Mesangial cell (primary cell): Measurements from ENCODE around the genes CISH and TNNC1.

DNA sequence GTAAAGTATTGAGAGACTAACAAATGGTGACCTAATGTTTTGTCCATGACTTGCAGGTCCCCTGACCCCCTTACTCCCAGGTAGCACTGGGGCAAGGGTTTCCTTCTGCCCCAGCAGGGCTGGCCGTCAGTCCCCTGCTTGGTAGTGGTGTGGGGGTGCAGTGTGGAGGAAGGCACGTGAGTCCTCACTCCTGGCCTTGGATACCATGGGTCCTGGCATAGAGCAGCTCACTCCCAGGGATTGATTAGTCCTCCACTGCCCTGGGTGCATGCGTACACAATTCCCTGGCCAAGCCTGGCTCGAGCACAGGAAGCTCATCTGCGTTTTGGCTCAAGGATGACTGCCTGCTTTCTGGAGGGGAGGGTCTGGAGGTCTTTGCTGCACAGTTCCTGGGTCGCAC lies 11.3 kb downstream of the HEMK1 start:
- RAMPAGE, long total RNA, result no peak

DNA sequence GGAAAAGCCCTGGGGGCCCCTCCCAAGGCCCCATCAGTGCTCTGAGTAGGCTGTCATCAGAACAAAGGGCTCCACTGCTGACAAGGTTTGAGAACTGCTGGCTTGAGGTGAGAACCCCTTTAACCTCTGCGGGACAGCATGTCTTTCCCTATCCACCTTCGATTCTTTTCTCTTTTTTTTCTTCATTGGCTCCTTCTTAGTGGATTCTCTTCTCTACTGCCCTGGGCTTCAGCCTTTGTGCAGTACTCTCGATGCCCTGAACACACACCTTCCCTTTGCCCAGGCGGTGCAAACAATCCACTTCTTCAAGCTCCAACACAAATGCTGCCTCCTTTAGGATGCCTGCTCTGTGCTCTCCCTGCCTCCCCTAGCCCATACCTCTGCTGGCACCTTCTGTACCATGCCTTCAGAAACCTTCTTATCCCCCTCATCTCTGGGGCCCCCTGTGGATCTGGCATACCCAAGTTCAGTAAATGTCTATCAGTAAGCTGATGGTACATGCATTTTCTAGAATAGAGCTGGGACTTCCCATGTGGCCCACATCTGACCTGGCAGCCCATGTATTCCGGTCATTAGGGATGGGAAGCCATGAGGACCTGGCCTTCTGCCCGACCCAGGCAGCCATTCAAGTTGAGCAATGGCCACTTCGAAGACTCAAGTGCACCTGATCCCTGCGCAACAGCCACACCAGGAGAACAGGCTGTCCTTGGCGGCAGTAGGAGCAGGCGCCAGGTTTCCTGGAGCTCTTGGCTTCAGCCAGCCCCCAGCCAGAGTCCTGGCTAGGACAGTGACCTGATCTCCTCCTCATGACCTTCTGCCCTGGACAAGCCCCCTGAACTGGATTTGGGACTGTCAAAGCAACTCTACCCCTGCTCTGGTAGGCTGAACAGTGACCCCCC lies 14.4 kb downstream of the HEMK1 start:
- RAMPAGE, long total RNA, result no peak

- RAMPAGE, long total RNA, result start-site peak on the minus strand at chr3:50611767-50611820, 36 reads
Observed at GRCh38 chr3:50611462-50612418, at the start of gene CISH. Gene CISH, minus strand, starts transcription at chr3:50611774.

- RAMPAGE, long total RNA, result no peak
Observed at GRCh38 chr3:51671715-51672407, 809 bp downstream of the TEX264 start.

DNA sequence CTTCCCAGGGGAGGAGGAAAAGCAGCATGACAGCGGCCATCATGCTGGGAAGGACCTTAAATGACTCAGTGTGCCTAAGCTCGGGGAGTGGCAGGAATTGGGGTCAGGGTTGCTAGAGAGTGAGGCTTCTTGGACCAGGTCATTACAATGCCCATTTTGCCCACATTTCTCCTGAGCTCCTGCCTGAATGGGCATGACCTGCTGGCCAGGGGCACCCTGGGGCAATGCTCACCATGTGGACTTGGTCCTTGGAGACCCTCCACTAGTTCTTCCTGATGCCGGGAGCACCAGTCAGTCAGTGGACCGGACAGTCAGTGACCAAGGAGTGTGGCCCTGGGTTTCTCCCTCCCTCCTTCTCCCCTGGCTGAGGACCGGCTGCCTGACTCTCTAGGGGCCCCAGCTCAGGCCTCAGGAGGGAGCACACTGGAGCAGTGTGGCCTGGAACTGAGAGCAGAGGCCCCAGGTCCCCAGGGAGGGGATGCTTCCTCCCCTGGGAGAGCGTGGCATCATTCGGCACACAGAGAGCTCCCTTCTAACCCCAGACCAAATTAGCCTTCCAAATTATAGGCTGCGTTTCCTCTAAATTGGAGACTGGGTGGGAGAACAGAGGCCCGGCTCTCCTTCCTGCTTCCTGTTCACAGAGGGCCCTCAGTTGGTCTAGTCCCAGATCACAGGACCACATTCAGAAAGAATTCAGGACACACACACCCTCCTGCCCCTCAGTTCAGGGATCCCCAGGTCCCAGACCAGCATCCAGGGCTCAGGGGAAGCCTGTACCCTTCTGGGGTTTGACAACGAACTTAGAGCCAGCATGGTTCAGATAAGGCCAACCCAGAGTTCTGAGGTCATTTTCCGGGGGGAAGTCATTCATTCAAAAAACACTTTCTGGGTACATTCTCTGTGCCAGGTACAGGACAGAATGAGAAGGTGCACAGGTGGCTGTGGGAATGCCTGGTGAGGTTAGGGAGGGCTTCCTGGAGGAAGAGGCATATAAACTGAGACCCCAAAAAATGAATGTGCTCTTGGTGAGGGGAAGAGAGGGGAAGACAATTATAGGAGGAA lies 28.2 kb upstream of the RPL29 start:
- RAMPAGE, long total RNA, result no peak

- RAMPAGE, long total RNA, result no peak
Observed at GRCh38 chr3:52178095-52178616, 19.8 kb upstream of the ALAS1 start.

DNA sequence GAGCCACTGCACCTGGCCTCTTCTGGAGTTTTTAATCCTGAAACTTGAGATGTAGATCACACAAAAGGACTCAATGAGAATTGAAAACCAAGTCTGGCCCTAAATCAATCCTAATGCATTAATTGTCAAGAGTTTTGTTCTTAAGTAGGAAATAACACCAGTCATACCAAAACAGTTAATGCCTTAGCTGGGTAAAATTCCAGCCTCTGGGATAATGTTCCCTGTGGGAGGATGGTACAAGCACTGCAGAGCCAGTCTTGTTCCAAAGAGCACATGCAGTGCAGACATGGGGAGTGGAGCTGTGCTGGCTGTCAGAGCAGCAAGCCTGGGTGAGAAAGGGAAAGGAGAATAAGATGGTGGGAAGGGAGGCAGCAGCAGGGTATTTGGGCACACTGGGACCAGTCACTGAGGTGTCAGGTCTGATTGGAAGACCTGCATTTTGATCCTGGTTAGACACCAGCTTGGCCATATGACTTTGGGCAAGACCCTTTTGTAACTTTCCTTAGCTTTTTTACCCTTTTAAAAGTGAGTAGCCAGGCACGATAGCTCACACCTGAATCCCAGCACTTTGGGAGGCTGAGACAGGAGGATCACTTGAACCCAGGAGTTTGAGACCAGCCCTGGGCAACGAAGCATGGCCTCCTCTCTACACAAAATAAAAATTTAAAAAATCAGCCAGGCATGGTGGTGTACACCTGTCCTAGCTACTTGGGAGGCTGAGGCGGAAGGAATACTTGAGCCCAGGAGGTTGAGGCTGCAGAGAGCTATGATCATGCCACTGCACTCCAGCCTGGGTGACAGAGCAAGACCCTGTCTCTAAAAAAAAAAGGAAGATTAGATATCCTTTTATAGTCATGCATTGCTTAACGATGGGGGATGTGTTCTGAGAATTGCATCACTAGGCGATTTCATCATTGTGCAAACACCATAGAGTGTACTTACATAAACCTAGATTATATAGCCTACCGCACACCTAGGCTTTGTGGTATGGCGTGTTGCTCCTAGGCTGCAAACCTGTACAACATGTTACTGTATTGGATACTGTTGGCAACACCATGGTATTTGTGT lies 12.3 kb downstream of the ALAS1 start:
- RAMPAGE, long total RNA, result no peak

- RAMPAGE, long total RNA, result no peak
Observed at GRCh38 chr3:52211183-52211786, 13.3 kb downstream of the ALAS1 start.

DNA sequence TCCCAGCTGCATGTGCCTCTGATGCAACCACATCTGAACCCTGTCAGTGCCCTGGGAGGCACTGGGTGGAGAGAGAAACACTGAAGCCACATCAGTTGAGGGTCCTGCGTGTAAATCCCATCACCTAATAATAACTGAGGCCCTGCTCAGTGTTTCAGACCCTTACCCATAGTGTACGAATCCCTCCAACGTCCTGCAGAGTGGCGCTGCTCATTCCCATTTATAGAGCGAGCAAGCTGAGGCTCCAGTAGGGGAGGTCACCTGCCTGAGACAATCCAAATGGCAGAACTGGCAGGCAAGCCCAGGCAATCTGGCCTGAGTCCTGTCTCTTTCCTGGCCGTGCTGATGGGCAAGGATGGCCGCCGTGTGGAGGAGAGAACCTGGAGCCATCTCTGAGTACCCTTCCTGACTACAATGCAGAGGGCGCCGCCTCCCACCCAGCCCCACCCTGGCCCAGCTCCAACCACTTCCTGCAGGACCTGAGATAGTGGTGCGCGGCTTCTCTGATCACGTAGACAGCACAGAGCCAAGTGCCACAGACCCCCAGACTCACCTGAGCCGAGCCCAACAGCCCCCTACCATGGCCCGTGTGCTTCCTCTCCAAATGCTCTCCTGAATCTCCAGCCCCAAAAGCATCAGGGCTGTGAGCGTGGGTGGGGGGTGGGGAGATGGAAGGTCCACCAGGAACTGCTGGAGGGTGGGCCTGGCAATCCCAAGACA lies 7.0 kb downstream of the TLR9 start:
- RAMPAGE, long total RNA, result no peak

- RAMPAGE, long total RNA, result no peak
Observed at GRCh38 chr3:52240016-52240860, 1.3 kb upstream of the TWF2 start.

DNA sequence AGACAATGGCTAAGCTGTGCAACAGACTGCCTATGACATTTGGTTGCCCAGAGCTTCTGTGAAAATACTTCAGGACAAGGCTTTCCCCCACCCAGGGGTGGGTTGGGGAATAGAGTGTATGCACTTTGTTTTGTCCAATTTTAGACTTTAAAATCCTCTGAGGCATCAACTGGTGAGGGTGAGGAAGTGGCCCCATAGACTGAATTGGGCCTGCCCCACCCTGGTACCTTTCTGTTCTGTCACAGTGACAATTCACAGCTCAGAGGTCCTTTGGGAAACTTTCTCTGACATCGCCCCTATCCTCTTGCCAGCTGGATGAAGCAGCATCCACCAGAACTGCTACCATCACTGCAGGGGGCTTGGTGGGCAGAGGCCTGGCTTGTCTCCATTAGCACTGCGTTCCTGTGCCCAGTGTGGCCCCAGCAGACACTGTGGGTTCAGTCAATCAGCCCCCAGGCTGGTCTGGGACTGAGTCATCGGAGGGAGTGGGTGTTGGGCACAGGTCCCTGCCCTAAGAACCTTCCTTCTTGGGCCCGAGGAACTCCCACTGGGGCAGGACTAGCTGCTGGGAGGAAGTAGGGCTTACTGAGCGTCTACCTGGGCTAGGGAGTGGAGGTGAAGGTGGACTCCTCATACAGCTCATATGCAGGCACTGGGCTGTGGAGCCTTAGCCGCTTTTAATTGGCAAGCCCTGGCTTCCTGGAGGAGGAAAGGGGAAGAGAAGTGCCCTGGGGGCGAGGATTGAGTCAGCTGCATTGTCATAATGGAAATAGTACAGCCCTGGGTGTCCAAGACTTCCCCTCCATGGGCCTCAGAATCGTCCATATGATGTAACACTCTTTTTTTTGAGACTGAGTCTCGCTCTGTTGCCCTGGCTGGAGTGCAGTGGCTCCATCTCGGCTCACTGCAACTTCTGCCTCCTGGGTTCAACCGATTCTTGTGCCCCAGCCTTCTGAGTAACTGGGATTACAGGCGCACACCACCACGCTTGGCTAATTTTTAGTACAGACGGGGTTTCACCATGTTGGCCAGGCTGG lies 1.5 kb upstream of the PPM1M start:
- RAMPAGE, long total RNA, result no peak

DNA sequence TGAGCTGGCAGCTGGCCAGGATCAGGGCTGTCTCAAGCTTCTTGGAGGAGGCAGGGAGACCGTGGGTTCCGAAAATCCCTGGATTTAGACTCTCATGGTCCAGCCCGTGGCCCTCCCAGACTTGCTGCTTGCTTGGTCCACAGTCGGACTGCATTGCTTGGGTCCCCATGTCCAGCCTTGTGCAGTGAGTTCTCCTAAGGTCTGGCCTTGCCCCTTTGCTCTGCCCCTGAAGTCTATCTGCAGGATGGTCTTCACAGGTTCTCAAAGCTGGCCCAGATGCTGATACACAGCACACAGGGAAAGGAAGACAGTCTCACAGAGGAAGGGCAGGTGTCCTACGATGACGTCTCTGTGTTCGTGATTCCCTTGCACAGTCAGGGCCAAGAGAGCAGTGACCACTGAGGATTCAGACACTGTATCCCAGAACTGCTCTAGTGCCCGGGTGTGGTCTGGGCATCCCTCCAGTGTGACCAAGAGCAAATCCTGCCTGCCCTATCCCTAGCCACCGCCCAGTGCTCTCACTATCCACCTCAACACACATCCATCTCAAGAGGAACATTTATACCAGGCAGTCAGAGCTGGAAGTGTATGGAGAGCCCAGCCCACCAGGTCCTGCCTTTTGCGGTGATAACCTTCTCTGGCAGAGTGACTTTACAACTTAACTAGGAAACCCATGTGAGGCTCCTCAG lies 4.0 kb downstream of the PPM1M start:
- RAMPAGE, long total RNA, result no peak

DNA sequence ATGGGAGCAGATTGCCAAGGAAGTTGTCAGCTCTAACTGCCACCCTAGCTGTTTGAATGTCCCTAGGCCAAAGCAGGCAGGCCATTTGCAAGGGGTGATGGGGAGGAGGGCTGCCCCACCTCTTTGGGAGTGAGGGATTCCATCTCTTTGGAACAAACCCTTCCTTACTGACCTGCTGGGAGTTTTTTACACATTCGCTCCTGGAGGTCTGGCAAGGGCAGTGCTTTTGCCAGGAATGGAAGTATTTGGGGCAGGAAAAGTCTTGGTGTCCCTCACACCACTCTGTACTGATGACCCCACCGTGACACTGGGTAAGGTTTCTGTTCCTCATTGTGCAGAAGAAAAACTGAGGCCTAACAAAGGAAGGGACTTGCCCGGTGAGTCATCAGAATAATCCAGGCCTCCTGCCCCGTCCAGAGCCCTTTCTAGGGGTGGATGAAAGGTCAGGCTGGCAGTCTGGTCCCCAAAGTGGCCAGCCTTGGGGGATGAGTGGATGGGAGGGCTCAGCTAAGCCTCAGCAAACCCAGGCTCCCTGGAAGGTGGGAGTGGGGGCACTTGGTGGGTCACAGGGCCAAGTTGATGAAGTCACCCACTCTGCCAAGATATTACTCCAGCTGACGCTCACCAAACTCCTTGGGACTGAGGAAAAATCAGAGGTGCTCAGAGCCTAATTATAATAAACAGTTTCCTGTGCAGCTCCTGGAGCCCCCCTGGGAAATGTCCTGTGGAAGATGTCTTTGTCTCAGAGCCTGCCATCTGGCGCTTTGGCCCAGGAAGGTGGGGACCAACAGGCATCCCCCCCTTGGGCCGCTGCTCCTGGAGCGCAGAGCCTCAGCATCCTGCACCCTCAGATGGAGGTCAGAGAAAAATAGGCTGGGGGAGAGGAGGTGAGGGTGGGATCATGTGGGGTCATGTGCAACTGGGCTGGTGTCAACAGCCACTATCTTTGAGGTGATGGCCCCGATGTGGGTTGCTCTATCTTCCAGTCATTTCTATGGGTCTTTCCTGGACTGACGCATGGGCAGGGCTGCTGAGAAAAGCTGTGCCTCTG lies 2.2 kb upstream of the DNAH1 start:
- RAMPAGE, long total RNA, result no peak

- RAMPAGE, long total RNA, result no peak
Observed at GRCh38 chr3:52387997-52388752, 21.6 kb downstream of the BAP1 start.

GRCh38 chr3:52404272-52404925 lies 5.4 kb downstream of the BAP1 start:
- RAMPAGE, long total RNA, result no peak

GRCh38 chr3:52405969-52406811 lies 3.6 kb downstream of the BAP1 start:
- RAMPAGE, long total RNA, result no peak

GRCh38 chr3:52453955-52454457 lies at the start of gene TNNC1:
Gene TNNC1, minus strand, starts transcription at chr3:52454041.
- RAMPAGE, long total RNA, result no peak

DNA sequence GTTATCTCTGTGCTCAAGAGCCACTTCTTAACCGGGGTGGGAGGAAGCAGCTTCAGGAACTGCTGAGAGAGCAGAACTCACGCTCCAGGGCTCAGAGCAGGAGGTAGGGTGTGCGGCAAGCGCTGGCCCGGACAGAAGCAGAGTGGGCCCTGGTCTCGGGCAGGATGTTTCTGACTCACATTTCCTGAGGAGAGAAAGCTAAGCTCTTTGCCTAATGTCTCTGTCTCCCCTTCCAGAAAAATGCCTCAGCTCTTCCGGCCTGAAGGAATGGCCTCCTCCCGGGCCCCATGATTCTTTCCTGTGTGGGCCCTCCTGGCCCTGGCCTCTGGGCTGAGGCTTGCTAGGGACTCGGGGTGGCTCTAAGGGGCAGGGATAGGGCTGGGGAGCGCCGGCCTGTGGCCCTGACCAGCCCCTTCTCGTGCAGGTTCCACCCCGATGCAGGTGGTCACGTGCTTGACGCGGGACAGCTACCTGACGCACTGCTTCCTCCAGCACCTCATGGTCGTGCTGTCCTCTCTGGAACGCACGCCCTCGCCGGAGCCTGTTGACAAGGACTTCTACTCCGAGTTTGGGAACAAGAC lies 4.1 kb upstream of the STAB1 start:
- RAMPAGE, long total RNA, result no peak

DNA sequence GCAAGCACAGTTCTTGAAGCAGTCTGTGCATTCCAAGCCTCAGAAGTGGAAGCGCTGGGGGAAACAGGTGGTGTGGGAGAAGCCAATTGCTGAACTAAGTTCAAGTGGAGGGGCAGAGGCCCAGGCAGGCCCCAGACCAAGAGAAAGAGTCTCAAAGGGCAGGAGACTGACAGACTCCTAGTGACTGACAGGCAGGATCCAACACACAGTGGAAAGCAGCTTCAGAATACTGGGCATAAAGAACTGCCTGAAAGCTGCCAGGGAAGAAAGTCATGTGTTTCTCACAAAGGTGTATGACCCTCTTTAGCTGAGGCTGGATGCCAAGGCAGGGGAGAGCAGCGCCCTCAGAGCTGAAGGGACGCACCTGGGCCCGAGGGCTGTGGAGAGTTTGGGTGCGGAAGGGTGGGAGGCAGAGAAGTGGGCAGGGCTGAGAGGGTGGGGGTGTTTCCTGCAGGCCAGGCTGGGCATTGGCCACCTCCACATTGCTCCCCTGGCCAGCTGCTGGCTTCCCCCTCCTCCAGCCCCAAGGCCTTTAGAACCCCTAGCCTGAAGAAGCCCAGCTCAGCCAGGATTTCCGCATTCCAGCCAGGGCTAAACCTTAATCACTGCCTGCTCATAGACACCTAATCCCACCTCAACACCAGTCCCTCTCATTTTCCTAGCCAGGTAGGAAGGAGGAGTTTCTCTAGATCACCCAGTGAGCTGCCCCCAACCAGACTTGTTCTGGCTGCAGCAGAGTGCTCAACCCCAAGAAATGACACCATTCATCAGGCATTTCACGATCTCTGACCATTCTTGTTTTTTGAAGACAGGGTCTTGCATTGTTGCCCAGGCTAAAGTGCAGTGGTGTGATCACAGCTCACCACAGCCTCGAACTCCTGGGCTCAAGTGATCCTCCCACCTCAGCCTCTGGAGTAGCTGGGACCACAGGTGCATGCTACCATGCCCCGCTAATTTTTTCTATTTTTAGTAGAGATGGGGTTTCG lies 7.5 kb downstream of the NT5DC2 start:
- RAMPAGE, long total RNA, result no peak

GRCh38 chr3:52534177-52535472 lies 968 bp upstream of the NT5DC2 start:
- RAMPAGE, long total RNA, result no peak